Fibroblast of villous mesenchyme (primary cell): ENCODE data around the genes EGLN1 and NTPCR.

DNA sequence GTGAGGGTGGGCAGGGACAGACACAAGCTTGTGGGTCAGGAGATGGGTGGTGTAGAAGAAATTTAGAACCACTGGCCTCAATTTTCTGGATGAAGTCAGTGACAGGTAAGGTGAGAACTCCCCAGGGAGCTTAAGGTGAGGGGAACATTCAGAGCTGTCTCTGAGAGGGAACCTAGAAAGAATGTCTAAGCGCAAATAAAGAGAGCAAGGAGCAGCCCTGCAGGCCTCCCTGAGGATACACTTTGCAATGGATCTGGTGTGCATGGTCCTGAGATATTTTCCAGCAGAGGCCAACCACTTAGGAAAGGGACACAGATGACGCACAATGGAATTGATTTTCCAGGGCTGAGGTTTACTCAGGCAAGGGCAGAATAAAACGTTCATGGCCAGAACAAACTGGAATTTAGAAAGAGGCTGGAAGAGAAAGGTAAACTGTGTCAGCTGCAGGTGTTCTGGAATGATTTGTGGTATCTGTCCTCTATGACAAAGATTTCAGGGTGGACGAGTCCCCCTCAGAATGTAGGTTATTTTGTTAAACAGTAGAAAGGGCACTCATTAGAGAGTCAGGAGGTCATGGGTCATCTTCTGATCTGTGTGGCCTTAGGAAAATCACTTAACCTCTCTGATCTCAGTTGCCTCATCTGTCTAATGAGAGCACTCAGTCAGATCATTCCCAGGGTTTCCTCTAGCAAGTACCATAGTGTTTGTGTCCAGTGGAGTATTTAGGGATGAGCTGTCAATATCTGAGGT lies 61.7 kb upstream of the PGBD5 start:
- CAGE, long polyA plus RNA, result no peak

GRCh38 chr1:230727041-230727639 lies 13.2 kb upstream of the AGT start:
- CAGE, long polyA plus RNA, result no peak

GRCh38 chr1:230753172-230754376 lies 6.4 kb downstream of the CAPN9 start:
- CAGE, long polyA plus RNA, result no peak

DNA sequence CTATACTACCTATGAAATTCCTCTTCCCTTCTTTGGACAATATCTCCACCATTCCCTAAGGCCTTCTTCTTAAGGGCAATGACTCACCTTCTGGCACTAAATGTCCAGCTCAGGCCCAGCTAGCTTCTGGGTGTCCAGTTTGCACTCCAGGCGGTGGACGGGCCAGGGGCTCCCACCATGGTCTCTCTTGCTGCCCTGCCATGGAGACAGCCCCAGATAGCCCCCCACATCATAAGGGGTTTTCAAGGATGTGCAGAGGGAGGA lies 43.8 kb downstream of the C1orf198 start:
- CAGE, long polyA plus RNA, result no peak

GRCh38 chr1:230825340-230826114 lies 42.8 kb downstream of the C1orf198 start:
- CAGE, long polyA plus RNA, result no peak

DNA sequence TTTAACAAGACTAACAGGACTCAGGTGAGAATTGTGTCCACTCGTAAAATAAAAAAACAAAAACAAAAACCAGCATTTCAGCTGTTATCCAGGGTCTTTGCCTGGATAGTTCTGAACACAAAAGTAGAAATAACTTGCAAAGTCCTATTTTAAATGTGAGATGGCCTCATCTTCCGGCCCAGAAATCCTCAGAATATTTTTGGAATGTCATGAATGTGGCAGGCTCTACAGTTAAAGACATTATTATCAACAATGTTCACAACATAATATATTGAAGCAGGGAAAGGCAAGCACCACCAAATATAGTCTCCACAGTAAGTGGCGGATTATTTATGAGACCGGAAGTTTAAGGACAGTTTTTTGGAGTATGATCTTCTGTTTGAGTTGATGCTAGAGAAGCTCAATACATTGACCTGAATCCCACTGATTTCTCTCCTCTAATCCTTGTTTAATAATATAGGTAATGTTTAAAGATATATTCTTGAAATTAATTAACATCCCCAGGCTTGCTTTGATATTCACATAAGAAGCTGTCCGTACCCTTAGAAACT lies 1.2 kb upstream of the C1orf198 start:
- CAGE, long polyA plus RNA, result no peak

DNA sequence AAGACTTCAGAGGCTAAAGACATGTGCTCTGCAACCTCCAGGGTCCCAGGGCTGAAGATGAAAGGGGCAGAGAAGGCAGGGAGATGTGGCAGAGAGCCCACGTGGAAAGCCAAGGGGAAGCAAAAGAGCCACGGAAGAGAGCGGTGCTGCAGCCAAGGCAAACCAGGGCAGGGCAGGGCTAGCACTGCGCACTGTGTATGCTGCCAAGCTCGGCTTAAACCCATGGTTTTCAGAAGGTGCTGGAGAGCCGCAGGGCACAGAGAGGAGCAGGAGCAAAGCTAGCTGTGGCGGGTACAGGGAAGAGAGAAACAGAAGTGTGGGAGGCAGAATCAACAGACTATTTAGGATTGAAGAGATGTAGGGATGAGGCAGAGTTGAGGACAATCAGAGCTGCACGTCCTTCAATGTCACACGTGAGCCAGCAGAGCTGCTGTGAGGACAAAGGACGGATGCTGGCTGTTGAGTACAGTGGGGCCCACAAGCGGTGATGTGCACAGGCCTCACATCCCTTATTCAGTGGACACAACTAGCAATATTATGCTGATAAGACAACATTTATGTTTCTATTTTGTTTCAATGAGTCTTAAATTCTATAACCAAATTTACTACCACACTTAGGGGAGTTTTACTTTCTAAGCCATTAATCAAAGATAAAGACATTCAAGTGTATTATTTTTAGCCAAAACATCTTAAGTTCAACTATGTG lies 42.0 kb upstream of the C1orf198 start:
- CAGE, long polyA plus RNA, result no peak

DNA sequence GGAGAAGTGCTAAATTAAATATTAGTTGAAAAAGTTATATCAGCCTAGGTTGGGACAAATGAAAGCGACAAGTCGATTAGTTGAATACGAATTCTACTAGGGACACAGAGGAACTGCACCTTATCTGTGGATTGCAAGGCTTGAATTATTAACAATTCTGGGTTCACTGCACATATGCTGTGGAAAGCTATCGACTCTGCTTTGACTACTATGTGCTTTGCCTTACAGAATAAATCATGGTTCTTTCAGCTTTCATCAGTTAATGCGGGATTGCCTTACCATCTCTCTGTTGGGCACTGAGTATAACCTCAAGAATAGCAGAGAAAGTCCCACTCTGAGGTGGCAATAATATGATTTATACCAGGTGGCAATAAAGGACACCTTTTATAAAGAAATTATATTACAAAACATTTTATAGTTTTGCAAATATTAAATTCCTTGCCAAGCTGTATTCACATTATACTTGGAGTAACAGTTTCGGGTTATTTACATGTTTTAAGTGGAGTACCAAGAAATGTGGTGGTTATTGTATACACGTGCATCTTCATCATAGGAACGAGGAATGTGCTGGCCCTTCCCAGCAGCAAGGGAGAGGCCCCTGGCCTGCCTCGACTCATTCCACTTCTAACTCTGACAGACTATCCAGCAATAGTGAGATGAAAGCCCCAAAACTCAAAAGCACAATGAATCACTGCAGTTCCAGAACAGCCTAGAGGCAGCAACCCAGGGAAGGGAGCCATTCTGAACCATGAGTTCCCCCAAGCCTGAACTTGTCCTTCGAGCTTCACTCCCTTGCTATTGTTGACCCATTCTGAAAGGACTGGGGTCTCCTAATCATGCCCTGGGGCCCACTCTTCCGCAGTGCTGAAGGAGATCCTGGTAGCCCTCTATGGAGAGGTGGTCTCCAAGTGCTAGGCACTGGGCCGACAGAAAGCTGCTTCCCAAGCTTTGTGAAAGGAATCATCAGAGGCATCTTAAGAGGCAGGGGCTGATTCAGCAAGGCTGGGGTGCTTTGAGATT lies 23.2 kb downstream of the FAM89A start:
- CAGE, long polyA plus RNA, result no peak

DNA sequence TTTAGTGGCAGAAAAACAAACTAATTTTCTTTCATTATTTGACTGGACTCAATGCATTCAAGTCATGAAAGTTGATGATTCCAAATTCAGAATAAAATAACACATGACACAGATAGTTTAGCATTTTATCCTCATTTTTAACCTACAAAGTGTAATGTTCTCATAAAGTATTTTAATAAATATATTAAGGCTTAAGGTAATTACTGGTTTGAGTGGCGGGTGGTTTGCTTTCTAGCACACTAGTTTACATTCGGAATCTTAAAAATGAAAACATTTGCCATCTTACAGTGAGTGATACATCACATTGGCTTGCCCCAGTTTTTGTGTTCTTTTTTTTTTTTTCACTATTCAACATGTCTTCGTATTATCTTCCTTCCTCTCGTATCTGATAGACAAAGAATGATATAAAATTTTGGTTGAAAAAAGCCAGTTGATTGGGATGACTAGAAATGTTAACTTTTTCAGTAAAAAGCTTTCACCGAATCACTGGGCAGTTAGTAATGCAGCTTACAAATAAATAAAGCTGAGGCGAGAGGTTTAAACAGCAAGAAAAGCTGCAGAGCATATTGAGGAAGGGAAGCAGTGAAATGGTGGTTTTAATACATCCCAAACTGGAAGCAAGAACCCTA lies 21.1 kb downstream of the FAM89A start:
- CAGE, long polyA plus RNA, result no peak

DNA sequence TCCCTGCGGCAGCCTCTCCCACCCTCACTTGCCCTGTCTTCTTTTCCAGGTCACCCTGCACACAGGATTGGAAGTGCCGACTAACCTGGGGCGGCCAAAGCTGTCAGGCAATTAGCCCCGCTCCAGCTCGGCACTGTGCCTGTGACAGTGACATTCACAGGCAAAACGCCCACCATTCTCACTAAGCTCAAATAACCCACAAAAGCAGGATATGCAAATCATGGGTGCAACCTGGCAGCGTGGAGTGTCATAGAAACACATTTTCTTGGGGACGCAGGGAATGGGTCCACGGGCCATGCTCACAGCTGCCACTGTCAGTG lies 25.7 kb downstream of the C1orf131 start:
- CAGE, long polyA plus RNA, result no peak

DNA sequence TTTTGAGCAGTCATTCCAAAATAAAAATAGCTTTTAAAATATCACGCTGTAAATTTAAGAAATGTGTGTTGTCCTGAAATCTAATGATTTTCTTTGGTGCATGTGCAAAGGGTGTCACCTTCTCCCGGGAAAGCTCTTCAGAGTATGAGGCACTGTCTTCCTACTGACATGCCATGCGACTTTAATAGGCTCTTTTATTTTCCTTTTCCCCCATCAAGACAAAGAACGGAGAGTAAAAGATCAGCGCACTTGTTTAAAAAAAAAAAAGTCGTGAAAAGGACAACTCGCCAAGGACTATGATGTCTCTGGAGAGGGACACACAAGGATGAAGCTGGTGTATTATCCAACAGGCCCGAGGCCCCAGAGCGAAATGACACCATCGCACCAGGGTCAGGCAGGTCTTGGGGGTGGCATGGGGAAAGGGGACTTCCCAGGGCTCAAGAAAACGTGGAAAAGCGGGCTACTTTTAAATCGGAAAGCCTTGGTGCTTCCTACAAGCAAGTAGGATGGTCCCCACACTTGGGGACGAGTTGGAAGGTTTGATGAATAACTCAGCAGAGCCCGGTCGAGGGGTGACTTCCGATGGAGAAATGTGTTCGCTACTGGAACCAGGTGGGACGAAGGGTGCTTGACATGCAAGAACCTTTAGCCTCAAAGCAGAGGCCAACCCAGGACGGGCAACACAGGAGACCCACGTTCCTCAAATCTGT lies 539 bp downstream of the C1orf131 start:
- CAGE, long polyA plus RNA, result no peak

DNA sequence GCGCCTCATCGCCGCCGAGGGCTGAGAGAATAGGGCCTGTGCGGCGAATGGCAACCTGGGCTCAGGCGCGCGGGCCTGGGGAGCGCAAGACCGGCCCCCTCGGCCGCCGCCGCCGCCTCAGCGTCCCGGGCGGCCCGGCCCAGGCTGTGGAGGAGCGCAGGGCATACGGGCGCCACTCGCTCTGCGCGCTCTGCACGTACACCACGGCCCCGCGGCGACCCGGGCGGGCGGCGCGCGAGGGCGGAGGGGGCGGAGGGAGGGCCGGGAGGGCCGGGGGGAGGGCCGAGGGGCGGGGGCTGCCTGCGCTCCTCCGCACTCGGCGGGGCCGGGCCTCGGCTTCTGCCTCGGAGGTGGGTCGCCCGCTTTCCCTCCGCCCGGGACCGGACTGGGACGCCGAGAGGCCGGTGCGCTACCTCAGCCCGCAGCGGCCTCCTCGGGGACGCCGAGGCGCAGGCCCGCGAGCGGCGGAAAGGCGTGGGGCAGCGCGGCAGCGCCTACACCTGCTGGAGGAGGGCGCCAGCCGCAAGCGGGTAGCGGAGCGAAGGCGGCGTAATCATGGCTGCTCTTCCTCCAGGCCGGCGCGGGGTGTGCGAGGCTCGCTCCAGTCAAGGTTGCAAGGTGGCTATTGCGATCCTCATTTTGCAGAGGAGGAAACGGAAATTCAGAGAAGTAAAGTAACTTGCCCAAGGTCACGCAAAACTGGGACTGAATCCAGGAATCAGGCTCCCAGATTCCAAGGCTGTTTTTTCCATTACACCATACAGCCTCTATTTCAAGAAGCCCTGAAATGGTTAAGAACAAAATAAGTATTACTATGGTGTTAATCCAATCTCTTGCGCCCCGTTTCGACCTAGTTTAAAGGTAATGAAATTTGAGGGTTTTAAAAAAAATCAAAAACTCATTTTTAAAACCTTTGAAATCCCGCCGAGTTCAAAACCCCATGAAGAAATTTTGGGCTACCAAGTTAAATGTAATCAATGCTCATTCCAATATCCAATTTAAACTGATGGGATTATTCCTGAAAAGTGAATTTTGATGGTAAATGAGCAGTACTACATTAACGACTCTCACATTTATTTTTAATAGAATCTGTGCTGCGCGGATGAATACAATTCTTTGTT lies at the start of gene EGLN1:
Gene EGLN1 (minus strand): TSS at position 185 of the 1,121 bp plus-strand sequence.
- CAGE, long polyA plus RNA, result start-site peak on the minus strand centred at position 635 of the sequence, 44 bp wide, 23 and 31 reads in 2 replicates

DNA sequence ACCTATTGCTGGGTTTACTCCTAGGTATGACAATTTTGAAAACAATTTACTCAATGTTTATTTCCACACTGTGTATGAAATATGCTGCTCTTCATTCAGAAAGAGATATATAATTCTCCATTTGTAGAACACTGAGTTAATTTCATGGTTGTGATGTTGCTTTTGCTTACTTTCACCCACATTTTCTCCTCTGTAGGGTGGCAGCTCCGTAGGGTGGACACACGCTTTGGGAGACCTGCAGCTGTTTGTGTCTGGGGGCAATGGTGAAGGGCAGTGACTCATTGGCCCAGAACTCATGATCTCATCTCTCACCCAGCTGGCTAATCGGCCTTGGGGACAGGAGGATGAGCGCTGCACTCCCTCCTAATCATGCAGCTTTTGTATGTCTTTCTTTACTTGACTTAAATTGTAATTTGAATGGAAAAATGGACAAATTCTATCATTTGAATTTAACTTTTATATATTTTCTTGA lies 9.5 kb downstream of the DISC1 start:
- CAGE, long polyA plus RNA, result no peak

- CAGE, long polyA plus RNA, result no peak
These were observed 197.8 kb downstream of the SIPA1L2 start for GRCh38 chr1:232431939-232432736.

DNA sequence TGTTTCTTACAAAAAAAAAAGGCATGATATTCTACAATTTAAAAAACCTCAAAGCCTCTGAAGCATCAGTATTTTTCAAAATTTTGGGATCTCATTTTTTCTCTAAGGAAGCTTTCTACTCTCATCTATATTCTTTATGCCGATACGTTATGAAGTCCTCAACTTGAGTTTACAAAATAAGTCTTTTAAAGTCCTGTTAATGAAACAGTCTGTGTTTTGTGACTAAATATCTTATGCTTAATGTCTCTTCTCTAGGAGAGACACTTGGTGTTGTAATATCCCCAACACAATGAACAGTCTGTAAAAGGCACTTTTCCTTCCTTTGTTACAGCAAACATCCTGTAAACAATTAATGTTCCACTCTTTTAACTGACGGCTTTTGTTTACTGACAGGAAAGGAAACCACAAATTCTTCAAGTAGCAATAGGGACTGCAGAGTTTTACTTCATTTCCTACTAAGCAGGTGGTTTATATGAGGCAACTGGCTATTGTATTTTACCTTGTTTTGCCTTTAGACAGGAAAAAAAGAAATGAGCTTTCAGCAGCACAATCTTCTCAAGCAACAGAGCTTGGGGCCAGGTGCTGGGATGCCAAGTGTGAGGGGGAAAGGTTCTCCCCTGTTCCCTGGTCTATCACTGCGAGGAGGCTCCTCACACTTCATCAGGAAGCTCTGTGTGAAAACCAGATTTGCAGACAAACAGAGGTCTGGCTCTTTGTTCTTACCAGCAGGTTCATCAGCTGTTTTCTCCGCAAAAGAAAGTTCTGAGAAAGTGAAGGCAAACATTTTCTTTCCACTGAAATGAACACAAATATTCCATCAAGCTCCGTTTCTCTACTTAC lies 51.3 kb downstream of the SIPA1L2 start:
- CAGE, long polyA plus RNA, result no peak

GRCh38 chr1:232590808-232591386 lies 39.0 kb downstream of the SIPA1L2 start:
- CAGE, long polyA plus RNA, result no peak

GRCh38 chr1:232630215-232631151 lies 550 bp upstream of the SIPA1L2 start:
- CAGE, long polyA plus RNA, result no peak

DNA sequence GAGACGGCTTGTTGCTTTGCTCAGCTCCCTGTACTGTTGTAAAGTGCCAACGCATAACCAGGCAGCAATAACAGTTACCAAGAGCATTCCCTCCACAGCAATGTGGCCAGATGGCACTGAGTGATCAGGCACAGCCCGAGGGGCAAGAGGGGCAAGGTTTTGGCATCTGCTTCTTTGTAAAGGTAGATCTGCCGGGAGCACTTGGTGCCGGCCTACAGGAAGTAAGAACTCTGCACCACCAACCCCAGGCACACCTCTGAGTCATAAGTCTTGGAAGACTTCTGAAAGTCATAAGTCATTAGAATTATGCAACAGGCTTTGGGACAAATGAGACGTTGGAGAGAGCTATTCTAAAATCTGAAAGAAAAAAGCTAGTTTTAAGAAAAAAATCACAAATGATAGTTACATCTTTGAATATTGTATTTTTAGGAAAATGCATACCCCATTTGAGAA lies 37.9 kb upstream of the MAP10 start:
- CAGE, long polyA plus RNA, result no peak

DNA sequence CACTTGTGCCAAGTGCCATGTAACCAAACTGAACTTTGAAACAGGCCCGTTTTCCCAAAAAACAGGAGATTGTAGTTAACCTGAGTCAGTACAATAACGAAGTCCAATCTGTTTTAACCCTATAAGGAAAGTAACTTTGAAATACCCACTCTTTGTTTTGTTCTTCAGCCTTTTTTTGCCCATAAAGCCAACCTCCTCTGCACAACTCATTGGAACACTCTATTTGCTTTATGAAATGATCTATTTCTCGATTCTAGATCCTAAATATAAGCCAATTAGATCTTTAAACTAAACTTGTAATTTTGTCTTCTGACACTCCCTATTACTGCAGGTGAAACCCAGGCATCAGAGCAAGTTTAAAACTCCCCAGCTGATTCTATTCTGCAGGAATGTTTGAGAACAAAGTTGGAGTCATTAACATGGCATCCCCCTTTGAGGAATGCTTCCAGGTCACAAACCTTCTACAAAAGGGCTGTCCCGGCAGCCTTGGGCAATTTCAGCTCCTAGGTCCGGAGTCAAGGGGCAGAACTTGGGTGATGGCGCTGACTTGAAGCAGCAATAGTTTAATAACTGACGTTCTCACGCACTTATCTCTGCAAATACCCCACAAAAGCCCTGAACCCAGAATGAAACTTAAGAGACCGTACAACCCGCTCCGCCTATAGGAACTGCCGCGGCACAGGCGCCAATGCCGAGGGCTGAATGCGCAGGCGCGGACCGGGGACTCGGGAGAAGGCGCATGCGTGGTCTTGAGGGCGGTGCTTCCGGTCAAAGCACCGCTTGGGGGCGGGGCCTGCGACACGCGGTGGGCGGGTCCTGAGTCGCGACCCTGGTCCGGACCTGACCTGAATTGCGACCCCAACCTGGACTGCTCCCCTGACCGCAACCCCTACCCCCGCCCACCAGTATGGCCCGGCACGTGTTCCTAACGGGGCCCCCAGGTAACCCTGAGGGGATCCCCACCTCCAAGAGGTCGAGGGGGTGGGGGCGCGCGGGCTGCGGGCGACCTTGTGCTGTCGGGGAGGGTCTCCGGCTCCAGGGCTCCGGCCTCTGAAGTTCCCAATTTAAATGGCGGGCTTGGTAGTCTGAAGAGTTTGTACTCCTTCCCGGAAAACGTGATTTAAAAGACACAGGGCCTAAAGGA lies at the start of gene NTPCR:
Gene NTPCR (plus strand): TSS at position 808 of the 1,144 bp plus-strand sequence.
- CAGE, long polyA plus RNA, result start-site peak on the plus strand centred at position 818 of the sequence, 40 bp wide, 91 and 187 reads in 2 replicates

- CAGE, long polyA plus RNA, result no peak
These were observed 479 bp downstream of the NTPCR start for GRCh38 chr1:232950952-232951228.